A172 (cell line): ENCODE results near the genes PARP11, CCND2, C12orf4 and AKAP3.

- RAMPAGE, long total RNA = no peak
Observed at GRCh38 chr12:3748098-3749133, 4.5 kb downstream of the CRACR2A start.

DNA sequence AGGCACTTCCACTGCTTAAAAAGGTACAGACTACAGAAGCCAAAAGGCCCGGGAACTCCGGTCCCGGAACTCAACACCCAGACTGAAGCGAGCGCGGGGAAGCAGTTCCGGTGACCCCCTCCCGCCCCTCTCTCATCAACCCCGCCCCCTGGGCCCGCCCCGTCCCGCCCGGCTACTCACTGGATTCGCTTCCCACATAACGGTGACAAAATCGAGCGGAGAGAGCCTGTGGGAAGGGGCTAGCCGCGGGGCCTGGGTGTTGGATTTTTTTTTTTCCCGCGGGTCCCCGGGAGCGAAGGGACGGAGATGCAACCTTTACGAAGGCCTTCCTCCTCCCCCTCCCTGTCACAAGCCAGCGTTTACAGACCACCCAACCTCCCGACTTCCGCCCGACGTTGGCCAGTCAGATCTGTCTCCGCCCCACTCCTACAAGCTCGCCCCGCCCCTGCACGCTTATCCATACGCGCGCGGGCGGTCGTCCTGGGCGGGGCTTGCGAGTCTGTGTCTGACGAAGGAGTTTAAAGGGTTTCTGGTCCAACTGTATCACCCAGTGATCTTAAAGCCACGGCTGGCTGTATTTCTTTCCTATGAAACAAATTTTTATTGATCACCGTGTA is at the start of gene PARP11:
Gene PARP11, minus strand, starts transcription at position 368 of the 617 bp plus-strand sequence.
- RAMPAGE, long total RNA = no peak

DNA sequence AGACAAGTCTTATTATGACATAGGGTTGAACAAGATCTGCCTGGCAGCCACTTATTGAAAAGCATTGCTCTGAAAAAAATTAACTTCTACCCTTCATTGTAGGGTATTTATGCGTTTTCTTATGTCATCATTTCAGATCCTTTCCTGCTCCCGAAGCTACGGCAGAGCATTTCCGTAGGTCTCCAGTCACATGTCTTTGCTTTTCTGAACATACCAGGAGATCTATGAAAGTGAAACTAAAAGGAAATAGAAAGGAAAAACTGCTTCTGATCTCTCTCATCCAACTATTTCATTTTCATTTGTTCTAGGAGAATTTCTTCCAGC is 11.9 kb upstream of the PARP11 start:
- RAMPAGE, long total RNA = no peak

DNA sequence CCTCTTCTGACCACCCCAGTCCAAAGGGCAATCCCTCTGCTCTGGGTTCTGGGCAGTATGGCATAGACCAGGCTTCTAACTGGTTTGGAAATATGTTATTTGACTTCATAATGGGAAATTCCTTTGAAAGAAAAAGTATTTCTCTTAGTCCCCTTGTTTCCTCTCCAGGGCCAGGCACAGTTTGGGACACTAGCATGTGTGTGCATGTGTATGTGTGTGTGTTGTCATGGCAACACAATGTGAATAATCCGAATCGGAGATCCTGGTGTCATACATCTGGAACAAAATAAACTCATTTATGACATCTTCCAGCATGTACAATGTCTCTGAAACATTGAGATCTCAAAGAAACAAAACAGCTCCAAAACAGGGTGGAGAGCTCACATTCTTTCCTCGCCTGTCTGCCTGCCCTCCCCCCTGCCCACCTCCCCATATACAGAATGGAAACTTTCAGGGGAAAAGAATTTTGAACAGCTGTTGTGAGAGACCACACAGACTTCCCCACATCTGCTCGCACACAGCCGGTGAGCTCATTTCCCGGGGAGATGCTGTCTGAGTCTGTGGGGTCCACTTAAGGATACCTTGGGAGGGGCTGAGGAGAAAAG is 55.4 kb upstream of the PARP11 start:
- RAMPAGE, long total RNA = no peak

DNA sequence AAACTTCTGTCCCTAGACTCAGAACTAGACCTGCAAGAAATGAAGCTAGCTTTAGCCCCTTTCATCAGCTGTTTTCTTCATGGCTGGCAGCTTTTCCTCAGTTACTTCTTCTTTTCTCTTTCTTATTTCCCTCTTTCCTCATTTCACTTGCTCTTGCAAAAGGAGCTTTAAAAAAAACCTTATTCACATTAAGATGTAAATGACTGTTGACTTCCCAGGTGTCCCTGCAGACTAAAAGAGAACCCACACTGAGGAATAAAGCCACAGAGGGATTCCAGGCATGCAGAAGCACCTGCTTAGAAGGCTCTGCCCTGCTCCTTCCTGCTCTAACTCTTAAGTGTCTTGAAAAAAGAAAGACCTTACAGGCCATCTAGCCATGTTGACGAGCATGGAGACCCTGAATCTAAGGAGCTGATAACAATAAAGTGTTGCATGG is 69.7 kb upstream of the CCND2 start:
- RAMPAGE, long total RNA = no peak

- RAMPAGE, long total RNA = no peak
Observed at GRCh38 chr12:4273234-4274259, at the start of gene CCND2. Gene CCND2 (plus strand): TSS chr12:4273762.

DNA sequence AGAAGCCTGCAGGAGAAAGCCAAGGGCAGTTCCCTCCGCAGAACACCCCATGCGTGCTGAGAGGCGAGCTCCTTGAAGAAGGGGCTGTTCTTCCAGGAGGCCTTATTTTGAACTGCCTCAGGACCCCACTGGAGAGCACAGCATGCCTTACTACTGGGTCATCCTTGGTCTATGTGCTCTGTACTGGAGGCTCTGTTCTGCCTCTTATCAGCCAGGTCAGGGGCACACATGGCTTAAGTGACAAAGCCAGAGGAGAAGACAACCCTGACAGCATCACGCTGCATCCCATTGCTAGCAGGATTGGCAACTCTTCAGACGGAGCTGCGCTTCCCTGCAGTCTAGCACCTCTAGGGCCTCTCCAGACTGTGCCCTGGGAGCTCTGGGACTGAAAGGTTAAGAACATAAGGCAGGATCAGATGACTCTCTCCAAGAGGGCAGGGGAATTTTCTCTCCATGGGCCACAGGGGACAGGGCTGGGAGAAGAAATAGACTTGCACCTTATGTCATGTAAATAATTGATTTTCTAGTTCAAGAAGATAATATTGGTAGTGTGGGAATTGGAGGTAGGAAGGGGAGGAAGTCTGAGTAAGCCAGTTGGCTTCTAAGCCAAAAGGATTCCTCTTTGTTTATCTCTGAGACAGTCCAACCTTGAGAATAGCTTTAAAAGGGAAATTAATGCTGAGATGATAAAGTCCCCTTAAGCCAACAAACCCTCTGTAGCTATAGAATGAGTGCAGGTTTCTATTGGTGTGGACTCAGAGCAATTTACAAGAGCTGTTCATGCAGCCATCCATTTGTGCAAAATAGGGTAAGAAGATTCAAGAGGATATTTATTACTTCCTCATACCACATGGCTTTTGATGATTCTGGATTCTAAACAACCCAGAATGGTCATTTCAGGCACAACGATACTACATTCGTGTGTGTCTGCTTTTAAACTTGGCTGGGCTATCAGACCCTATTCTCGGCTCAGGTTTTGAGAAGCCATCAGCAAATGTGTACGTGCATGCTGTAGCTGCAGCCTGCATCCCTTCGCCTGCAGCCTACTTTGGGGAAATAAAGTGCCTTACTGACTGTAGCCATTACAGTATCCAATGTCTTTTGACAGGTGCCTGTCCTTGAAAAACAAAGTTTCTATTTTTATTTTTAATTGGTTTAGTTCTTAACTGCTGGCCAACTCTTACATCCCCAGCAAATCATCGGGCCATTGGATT is 16.9 kb upstream of the TIGAR start:
- RAMPAGE, long total RNA = no peak

- RAMPAGE, long total RNA = no peak
Observed at GRCh38 chr12:4441176-4442286, 4.1 kb downstream of the FGF6 start.

DNA sequence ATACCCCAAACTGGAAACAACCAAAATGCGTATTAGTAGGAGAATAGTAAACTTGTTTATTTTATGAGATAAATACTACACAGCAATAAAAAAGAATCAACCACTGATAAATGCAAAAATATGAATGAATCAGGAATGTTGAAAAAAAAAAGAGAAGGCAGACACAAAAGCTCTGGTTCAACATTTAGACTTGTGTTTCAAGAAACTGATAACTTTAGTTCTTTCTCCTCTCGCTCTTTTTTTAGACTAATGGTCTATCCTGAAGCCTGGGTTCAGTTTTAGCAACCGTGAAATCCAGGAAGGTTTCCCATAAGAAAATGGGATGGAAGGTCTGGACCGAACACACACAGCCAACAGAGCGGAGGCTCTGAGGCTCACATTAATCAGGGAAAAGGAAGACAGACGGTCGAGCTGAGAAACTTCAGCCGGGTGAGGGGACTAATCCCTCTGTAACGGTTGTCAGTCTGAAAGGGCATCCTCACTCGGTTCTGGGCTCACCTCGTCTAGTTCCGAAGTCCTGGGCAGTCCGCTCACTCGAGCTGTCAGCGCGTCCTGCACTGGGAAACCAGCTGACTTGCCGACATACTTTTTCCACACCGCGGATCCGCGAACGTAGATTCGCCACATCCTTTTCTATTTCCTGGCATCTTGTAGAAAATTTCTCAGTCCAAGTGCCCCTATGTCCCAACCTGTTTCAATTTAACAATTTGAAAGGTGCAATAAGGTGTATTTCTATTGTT is at the start of gene C12orf4:
Gene C12orf4, minus strand, starts transcription at position 559 of the 740 bp plus-strand sequence.
- RAMPAGE, long total RNA = no peak

- RAMPAGE, long total RNA = start-site peak on the plus strand at chr12:4649116-4649129, 281 and 349 reads in 2 replicates
Observed at GRCh38 chr12:4648421-4649683, at the start of gene AKAP3. Gene AKAP3 (minus strand): TSS chr12:4649051.

DNA sequence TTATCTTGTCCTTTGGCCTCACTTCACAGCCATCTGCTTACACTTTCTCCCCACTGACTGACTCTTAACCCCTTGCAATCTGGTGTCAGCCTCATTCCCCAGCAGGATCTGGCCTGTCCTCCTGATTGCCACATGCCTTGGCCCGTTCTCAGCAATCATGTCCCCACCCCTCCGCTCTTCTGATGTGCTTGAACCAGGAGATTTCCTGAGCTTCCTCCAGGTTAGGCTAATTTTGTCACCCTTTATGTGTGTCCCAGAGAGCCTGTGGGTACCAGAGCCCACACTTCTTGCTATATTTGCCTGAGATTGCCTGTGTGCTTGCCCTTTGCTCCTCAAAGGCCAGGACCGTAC is 64.6 kb downstream of the KCNA1 start:
- RAMPAGE, long total RNA = no peak

- RAMPAGE, long total RNA = no peak
Observed at GRCh38 chr12:5201827-5202383, 158.2 kb downstream of the KCNA5 start.

- RAMPAGE, long total RNA = no peak
Observed at GRCh38 chr12:5433090-5434207, 1.5 kb downstream of the NTF3 start.

GRCh38 chr12:5437067-5437596 is 5.2 kb downstream of the NTF3 start:
- RAMPAGE, long total RNA = no peak

DNA sequence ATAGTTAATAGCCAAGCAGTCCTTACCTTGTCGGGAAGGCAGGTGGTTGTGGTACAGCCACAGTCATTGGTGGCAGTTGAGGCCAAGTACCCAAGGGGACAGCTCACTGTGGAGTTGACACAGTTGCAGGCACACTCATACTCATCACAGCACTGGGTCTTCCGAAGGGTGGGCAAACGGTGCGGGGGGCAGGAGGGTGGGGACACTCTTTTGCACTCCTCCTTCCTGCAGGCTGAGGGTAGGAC is 36.6 kb upstream of the ANO2 start:
- RAMPAGE, long total RNA = no peak

GRCh38 chr12:6159445-6159816 is 35.0 kb upstream of the VWF start:
- RAMPAGE, long total RNA = no peak

GRCh38 chr12:6167667-6168313 is 32.4 kb upstream of the CD9 start:
- RAMPAGE, long total RNA = no peak

DNA sequence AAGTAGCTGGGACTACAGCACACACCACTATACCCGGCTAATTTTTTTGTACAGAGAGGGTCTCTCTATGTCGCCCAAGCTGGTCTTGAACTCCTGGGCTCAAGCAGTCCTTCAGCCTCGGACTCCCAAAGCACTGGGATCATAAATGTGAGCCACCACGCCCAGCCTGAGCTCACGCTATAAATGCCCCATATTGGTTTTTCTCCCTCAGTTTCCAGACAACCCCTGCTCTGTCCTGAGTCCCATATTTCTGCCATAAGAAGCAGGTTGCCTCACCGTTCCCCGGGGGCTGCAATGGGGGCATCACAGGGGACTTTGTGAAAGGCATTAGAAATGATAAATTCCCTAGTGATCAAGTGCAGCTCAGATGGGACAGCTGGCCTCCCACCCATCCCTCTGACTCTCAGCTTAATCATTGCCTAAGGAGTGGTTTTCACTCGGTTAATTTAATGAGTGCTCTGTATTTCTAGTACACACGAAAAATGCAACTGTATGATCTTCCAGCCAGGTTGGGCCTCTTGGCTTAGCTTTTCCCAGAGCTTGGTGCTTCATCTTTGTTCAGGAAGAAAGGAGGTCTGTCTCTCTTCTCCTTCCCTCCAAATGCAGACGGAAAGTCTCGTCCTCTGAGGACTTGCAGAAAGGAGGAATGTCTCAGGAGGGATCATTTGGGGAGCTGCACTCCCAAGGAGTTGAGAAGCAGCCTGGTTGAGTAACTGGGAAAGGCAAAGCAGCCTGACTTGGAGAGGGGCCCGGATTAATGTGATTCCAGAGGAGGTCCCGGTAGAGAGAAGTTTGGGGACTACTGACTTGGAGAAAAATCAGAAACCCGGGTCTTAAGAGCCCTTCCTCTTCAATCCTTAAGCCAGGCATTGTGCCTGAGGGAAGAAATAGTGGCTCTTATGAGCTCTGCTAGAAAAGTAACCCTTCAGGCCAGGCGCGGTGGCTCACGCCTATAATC is 7.1 kb downstream of the CD9 start:
- RAMPAGE, long total RNA = no peak

DNA sequence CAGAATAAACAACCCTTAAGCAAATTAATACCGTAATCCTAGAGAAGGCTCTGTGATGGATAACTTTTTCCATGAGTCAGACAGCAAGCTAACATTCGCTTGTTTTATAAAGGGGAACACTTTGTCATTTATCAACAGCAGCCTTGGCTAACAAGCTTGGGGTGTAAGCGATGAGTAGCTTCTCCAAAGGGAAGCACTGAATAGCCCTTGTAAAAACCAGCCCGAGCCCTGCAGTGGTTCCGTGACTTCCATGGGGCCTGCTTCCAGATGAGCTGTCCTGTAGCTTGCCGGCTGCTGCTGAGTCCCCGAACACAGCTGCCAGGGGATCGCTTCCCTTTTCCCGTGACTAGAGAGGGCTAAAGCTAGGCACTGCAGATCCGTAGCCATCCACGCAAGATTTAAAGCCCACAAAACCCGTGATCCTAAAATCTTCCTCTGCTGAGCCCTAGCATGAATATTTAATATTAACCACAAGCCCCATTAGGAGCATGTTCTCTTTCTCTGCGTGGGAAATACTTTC is 29.7 kb downstream of the CD9 start:
- RAMPAGE, long total RNA = no peak

GRCh38 chr12:6230386-6231176 is 30.4 kb downstream of the CD9 start:
- RAMPAGE, long total RNA = no peak